ENCODE measurements around a stretch of chr17.

GRCh38 chr17:60599254-60599448 is 842 bp upstream of the PPM1D start:
- PRO-cap: unidirectional peak, plus-strand start at chr17:60599372

GRCh38 chr17:61069684-61070007 is 330.0 kb upstream of the TBX2 start:
- PRO-cap: no peak

DNA sequence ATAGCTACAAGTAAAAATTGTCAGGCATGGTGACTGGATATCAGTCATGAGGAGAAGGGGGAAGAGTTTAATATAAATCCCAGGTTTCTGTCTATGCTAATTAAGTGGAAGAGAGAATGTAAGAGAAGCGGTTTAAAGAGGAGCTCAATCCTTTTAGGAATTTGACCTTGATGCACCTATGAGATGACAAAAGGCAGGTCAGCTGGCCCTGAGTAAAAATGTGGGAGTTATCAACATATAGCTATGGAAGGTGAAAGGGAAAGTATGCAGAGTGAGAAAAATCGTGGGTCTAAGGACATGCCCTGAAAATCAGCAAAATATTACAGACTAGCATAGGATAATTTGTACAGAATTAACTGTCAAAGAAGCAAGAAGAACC is 210.0 kb upstream of the TBX2 start:
- PRO-cap: no peak

GRCh38 chr17:61199941-61200623 is 199.6 kb upstream of the TBX2 start:
- PRO-cap: no peak

- PRO-cap: no peak
These were observed 177.2 kb upstream of the TBX2 start for GRCh38 chr17:61222326-61223051.

- PRO-cap: bidirectional peak, plus-strand start at chr17:61252503, minus-strand start at chr17:61252344
These were observed 147.6 kb upstream of the TBX2 start for GRCh38 chr17:61251965-61252582.

GRCh38 chr17:61406221-61406571 is 6.6 kb downstream of the TBX2 start:
- PRO-cap: no peak

DNA sequence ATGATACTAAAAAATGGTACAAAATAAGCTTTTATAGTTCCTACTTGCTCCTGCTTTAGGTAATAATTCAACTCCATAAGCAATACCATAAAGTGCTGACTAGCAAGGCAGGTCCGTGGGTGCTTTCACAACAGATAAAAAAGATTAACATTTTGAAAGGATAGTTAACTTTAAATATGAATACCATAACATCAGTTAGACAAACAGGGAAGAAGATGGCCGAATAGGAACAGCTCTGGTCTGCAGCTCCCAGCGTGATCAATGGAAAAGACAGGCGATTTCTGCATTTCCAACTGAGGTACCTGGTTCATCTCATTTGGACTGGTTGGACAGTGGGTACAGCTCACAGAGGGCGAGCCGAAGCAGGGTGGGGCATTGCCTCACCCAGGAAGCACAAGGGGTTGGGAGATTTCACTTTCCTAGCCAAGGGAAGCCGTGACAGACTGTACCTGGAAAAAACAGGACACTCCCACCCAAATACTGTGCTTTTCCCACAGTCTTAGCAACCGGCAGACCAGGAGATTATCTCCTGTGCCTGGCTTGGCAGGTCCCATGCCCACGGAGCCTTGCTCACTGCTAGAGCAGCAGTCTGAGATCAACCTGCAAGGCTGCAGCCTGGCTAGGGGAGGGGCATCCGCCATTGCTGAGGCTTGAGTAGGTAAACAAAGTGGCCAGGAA is 82.0 kb upstream of the NACA2 start:
- PRO-cap: no peak

- PRO-cap: no peak
These were observed 1.1 kb downstream of the BRIP1 start for GRCh38 chr17:61862110-61862743.

GRCh38 chr17:62029754-62030231 is 35.3 kb downstream of the MED13 start:
- PRO-cap: no peak

GRCh38 chr17:62039017-62039463 is 26.0 kb downstream of the MED13 start:
- PRO-cap: no peak

- PRO-cap: unidirectional peak, plus-strand start at chr17:62064232
These were observed 1.1 kb downstream of the MED13 start for GRCh38 chr17:62063967-62064299.

DNA sequence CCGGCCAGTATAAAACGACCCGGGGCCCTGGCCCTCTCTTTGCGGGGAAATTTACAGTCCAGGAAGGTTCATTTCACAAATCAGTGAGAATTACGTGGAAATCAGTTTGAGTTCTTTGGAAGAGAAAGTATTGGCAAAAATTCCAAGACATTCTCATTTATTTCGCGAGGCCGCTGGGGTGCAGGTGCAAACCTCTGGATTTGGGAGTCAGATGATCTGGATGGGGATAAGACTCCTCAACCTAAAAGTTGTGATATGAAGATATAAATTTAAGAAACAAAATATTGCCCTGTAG is 1.0 kb upstream of the MED13 start:
- PRO-cap: no peak

- PRO-cap: unidirectional peak, minus-strand start at chr17:62179653
These were observed 114.5 kb upstream of the MED13 start for GRCh38 chr17:62179562-62180074.

DNA sequence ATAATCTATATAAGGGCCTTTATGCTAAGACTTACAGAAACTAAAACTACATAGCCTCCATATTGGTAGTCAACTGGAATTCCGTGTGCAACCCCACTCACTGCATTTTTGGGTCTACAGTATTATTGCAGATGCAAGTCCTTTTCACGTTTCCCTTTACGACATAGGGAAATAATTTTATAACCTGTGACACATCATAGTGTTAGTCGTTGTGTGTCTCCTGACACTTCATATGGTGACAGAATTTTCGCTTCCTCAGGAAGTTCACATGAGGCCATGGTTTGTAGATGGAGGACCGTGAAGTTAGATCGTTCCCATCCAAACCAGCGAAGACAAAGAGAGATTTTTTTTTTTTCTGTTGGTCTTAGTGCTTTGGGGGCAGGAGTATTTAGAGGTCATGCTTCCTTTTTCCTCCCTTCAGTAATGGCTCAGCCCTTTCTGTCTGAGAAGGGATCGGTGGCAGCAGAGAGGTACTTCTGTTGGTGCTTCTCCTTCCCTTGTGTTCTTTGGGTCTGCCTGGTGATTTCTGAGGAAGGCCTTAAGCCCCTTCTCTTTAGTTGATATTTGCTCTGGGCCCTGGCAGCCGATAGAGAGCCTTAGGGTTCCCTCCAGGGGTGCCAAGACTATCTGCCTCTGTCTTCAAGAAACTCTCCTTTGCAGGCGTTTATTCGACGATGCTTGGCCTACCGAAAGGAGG is 15.6 kb upstream of the MRC2 start:
- PRO-cap: unidirectional peak, minus-strand start at position 106 of the sequence

DNA sequence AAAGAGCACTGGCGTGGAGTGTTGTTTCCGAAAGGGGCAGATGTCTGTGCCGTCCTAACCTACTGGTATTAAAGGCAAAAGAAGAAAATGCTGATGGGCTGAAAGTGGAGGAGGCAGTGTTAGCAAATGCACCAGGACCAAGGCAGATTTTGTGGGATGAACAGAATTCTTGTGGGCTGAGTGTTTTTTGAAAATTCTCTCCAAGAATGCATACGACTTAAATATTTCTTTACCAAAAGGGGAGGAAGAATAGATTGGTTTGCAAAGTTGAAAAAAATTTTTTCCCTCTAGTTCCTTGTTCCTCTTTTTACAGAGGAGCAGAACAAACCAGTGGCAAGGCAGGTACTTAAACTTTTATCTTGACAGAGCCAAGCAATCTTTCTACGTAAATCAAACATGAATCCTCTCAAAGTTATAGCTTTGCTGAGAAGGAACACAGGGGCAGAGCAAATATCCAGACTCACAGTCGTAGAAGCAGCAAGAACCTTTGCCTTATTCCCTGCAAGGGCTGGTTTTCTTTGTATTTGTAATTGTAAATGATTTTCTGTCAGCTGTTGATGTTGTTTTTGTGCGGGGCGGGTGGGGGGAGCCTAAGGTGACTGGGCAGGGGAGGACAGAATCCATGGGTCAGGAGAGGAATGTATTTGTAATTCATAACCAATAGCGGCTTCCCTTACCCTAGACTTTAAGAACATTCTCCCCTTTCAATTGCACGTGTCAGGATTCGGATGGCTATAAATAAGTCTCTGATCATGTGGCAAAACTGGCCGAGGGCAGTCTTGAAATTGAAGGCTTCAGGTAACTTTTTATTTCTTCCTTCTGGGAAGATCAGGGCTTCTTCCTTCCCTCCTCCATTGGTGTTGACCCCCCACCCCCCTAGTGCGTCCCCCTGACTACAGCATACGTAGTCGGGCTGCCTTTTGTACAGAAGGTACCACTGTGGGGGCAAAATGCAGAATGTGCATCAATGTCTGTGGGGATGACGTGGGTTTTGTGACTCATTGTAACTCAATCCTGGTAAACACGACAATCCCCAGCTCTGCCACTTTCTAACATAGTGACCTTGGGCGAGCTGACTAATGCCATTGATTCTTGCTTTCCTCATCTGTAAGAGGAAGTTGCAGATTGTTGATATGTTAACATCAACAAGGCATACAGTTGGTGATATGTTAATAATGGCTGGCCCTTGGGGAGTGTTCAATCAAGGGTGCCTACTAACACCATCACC is 16.4 kb downstream of the MARCHF10 start:
- PRO-cap: no peak

- PRO-cap: no peak
These were observed 34.3 kb downstream of the CYB561 start for GRCh38 chr17:63411403-63412554.

- PRO-cap: bidirectional peak, plus-strand start at chr17:63446837, minus-strand start at chr17:63446745
These were observed 735 bp upstream of the CYB561 start for GRCh38 chr17:63446472-63447609.

DNA sequence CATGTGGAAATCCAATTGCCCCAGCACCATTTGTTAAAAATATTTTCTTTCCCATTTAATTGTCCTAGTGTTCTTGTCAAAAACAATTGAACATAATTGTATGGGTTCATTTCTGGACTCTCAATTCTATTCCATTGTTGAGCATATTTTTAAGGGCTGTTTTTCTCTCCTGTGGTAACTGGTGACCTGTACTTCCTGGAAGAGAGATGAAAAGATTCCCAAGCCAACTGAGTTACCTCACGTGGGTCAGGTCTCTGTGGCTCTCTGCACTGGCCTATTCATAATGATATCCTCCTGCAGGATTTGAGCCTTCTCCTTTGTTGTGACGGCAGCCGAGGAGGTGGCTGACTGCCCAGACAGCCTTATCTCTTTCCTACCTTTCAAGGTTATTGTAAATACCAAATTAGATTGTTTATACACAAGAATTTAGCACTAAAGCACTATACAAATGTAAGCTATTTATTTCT is 2.7 kb upstream of the ACE start:
- PRO-cap: no peak

GRCh38 chr17:63474552-63475253 is 2.2 kb upstream of the ACE start:
- PRO-cap: no peak